Vein endothelial cell (primary cell): ENCODE measurements around the genes ACTC1 and SPRED1.

- CAGE, long polyA plus RNA, result no peak
Observed at GRCh38 chr15:32718376-32719120, 744 bp downstream of the GREM1 start.

DNA sequence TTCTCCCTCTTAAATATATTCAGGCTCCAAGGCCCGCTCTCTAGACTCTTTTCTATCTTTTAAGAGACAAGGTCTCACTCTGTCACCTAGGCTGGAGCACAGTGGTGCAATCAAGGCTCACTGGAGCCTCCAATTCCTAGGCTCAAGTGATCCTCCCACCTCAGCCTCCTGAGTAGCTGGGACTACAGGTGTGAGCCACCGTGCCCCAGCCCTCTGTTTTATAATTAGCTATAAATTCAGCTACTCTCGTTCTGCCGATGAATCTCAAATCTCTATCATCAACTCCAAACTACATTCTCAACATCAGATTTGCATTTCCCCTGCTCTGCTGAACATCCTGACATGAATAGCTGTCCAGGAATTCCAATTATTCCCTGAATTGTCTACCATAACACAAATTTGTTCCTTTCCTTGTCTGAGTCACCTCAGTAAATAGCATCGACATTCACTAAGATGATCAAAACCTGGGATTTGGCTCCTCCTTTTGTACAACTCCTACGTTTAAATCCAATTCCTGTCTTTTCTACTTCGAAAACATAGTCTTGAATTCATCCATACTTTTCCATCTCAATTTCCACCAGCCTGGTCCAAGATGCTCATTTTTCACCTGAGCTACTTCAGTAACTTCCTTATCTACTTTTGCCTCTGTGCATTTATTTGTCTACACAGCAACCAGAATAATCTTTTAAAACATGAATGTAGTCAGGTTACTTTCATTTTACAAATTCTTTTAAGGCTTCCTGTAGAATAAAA, 106.9 kb downstream of the GREM1 start:
- CAGE, long polyA plus RNA, result no peak

DNA sequence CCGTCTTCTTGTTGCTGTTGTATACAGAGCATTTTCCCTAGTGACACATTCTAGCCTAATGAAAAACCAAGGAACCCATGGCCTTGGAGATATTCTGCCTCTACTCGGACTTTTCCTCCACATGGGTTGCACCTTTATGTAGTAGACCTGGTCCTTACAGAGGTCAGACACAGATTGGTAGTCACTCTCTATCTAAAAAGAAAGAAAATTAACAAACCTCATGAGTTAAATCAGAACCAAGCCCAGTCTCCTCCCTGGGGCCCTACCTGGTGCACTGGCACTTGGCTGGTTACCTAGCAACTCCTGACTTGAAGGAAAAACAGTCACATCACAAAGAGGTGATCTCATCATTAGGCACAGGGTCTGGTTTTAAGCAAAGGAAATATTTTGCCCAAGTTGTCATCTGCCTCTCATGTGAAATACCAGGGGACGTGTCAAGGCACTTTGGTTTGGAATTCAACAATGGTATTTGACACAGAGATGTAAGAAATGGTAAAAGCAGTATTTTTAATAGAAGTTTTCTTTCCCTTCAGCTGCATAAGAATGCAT, 47.6 kb upstream of the FMN1 start:
- CAGE, long polyA plus RNA, result no peak

GRCh38 chr15:34239104-34239790, 14.4 kb downstream of the EMC4 start:
- CAGE, long polyA plus RNA, result no peak

GRCh38 chr15:34338453-34339280, 1.1 kb upstream of the SLC12A6 start:
- CAGE, long polyA plus RNA, result no peak

- CAGE, long polyA plus RNA, result no peak
Observed at GRCh38 chr15:34721677-34722913, 32.7 kb downstream of the GJD2 start.

DNA sequence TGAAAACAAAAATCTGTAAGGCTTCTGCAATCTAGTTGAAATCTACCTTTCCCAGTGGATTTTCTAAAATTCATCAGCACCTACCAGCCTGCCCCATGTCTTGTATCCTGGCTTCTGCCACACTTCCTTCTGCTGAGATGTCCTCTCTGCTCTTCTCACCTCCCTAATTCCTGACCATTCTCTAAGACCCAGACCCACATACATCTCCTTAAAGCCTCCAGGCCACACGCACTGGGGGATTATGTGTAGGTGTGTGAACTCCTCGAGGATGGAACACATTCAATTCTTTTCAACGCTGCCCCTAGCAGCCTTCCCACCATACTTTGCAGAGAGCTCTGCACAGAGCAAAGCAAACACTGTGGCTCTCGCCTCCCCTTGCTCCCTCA, 6.2 kb downstream of the ACTC1 start:
- CAGE, long polyA plus RNA, result no peak

- CAGE, long polyA plus RNA, result no peak
Observed at GRCh38 chr15:34795106-34796058, at the start of gene ACTC1. Gene ACTC1, minus strand, starts transcription at chr15:34795549.

DNA sequence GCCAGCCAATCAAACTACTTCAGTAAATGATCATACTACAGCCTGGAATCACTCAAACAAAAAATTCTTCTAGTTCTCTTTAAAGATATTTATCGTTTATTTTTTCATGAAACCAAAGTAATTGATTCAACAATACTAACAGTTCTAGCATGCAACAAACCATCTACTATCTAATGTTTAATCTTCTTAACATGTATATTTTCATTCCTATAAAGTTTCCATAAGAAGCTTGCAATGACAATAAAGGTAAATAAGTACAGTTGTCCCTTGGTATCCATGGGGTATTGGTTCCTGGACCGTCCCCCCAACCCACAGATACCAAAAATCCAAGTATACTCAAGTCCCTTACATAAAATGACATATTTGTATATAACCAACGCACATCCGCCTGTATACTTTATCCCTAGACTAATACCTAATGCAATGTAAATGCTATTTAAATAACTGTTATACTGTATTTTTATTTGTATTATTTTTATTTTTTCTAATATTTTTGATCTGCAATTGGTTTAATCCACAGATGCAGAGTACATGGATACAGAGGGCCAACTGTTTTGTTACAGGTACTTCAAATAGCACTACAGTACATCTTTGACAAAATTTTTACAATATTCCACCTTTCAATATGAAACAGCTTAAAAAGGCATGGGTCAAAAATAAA, 9.1 kb upstream of the AQR start:
- CAGE, long polyA plus RNA, result no peak

DNA sequence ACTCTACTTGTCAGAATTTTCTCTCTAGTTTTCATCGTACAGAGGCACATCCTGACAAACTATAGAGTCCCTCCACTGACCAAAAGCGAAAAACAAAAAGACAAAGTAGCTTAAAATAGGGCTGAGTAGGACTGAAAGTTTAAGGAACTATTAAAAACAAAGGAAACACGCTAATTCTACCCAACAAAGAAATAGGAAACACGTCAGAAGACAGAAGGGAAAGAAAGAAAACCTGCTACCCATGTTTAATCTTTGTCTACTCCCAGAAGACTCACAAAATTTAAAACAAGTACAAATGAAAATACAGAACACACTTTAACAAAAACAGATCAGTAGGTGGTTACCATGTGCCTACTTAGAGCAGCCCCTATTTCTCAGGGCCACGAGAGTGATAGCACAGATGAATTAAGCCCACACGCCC, 26.4 kb downstream of the NANOGP8 start:
- CAGE, long polyA plus RNA, result no peak

DNA sequence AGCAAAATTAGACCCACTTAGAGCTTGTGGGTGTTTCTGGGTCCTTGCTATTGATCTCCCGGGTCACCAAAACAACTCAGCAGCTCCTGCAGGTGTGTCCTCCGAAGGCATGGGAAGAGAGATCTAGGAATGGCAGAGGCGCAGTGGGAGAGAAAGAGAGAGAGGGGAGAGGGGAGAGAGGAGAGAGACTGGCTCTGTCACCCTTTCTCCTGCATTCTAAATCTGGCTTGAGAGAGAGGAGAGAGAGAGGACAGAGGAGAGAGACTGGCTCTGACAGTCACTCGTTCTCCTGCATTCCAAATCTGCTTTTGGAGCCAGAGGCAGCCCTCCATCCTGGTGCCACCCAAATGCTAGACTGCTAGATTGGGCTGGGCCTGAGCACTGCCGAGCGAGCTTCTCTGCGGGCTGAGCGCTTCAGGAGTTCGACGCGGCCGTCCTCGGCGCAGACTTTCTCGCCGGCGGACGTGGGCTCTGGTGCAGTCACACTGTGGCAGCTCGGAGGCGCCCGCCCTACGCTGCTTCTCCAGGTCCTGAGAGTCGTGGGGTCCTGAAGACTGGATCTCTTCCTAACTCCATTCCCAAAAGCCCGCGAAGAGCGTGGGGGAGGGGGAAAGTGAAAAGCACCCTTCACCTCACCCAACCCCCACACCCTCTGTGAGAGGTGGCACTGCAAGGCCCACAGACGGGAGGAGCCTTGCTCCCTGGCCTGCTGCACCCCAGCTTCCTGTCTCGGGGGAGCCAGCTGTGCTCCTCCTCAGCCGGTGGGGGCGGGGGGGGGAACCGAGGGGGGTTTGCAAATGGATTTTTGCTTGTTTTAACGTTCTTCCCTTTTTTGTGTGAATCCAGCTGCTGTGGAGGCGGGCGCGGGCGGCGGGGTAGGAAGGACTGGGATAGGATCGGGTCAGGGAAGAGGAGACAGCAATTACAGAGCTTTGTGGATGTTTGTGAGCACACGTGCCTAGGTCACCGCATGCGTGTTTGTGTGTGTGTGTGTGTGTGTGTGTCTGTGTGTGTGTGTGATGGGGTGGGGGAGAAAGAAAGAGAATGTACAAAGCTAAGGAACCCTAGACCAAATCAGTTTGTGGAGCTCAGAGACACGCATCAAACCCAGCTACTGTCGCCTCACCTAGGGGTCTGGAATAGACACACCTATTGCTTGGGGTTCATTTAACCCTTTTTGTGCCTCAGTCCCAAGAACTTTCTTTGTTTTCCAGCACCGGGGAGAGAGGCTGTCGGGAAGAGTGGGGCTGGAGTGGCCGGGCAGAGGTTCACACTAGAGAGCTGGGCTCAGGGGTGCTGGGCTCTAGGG, 222.1 kb downstream of the MEIS2 start:
- CAGE, long polyA plus RNA, result no peak

DNA sequence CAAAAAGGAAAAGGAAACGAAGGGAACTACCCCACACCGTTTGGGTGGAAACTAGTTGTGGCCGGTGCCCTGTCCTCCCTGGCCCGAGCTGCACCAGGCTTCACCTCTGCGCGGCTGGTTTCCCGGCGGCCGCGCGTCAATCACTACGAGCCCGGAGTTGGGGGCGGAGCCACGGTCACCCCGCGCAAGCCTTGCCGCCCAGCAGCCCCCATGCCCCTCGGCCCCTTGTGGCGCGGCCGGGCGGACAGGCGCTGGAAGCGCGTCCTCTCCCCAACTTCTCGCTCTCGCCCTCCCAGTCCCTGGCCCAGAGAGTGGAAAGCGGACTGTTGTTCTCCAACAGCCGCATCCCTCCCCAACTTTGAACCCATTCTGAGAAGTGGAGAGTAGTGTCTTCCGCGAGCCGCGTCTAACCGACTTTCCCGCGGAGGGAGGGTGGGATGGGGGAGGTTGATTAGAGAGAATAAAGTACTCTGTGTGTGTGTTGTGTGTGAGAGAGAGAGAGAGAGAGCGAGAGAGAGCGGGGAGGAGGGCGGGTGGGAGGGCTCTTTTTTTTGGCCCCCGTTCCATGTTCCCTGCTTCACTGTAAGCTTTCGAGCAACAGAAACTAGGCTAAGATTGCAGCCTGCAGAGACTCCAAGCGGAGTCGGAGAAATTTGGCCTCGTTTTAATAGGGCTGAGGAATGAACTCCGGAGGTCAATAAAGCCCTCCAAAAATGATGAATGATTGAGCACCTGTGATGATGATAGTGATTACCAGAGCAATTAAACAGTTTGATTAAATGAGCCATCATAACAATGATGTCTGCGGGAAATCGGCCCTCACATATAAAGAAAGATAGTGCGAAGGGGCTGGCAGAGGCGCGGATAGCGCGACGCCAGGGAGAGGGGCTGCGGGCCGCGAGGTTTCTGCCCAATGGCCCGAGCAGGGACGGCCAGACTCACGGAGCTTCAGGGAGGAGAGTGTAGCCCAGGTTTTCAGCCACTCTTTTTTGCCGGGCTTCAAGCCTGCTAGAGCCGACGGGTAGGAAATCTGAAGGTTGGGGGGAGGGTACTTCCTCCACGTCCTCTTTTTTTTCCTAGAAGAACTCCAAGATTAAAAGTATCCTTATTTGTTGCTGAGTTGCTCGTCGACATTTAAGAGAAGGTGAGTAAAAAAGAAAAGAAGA, 1.7 kb upstream of the MEIS2 start:
- CAGE, long polyA plus RNA, result no peak

DNA sequence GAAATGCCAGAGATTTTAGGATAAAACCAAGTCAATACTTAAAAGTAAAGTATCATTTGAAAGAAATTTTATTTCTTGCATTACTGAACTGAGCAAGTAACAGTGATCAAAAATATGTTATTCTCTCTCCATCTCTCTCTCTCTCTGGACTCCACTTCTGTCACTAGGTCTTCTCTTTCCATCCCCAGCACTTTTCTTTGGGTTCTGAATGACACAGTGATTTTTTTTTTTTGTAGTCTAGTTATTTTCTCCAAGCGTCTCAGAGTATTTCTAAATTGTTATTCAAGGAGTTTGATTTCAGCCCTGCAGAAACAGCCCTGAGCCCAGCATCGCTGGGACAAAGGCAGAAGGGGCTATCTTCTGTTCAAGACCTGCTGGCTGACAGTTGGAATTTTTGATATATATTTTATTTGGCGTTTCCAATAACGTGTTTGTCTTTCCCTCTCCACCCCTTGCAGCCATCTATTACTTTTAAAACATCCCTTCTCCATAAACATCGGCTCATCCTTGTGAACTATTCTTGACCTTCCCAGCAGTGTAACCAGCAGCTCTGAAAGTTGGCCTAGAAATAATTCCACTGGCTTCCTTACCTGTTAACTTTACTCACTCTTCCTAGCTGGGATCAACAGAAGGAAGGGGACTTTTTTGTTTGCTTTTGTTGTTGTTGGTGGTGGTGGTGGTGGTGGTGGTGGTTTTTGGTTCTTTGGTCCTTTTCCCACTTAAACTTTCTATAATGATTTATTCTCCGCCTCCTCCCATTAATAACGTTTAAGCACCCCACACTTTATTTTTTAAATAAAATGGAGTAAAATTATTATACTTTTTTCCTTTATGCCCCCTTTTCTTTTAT, 5.5 kb upstream of the MEIS2 start:
- CAGE, long polyA plus RNA, result no peak

GRCh38 chr15:37206604-37207120, 106.3 kb upstream of the MEIS2 start:
- CAGE, long polyA plus RNA, result no peak

- CAGE, long polyA plus RNA, result no peak
Observed at GRCh38 chr15:38041540-38042009, 107.1 kb downstream of the TMCO5A start.

GRCh38 chr15:38065710-38066020, 131.2 kb downstream of the TMCO5A start:
- CAGE, long polyA plus RNA, result no peak

- CAGE, long polyA plus RNA, result no peak
Observed at GRCh38 chr15:38252063-38253001, at the start of gene SPRED1. Gene SPRED1, plus strand, starts transcription at chr15:38252836.

DNA sequence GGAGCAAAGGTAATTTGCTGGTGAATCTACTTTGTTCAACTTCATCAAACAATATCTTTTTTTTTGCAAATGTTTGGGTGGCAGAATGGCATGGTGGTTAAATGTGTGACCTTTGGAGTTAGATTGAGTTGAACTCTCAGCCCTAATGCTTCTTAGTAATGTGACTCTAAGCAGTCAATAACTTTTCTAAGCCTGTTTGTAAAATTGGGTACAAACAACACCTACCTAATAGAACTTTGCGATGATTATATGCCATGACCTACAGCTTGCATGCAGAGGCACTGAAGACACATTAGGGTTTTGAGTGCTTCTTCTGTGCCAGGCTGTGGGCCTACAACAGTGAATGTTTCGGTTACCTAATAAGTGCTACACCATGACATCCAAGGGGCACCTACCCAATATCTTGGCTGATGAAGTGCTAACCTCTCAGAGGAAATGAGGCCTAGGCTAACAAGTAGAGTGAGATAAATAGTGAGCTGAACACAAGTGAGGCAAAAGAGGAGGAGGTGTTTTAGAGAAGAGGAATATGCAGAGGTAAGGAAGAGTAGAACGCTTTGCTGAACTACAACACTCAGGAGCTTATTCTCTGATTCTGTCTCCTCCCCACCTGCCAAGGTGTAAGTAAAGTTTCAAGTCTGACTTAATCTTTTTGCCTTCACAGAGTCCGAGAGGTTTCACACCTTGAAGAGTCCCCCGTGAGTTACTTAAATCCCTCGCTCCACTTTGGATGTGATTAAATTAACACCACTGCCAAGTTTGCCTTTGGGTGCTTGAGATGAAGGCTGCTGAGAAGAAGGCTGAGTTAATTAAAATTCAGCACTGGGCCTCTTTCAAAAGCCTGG, 12.2 kb upstream of the RASGRP1 start:
- CAGE, long polyA plus RNA, result no peak

DNA sequence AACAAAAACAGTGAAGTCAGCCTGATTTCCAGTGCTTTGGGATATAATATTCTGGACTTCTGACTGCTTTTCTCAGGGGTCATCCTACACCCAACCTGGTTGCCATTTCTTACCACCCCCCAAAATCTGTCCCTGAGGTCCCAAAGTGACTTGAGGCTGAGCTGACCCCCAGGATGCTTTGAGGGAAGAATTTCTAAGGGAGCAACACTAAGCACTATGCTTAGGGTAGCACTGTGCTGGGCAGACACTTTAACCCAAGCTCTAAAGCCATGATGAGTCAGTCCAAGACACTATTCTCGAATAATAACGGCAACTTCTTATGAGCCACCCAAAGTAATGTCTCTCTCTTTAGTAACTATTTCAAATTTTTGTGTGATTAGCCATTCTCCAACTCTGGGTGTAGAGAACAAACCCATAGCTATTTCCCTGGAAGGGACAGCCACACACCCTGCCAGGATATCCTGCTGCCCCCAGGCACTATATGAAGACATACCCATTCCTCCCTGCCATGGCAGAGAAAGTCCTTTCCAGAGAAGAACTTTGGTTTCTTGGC, 385.0 kb upstream of the THBS1 start:
- CAGE, long polyA plus RNA, result no peak

- CAGE, long polyA plus RNA, result no peak
Observed at GRCh38 chr15:39581643-39582124, 805 bp downstream of the THBS1 start.